Colonic mucosa (tissue), 1 donor: Measurements from ENCODE around the genes DLGAP3 and C1orf216.

GRCh38 chr1:34928854-34929998 is at the start of gene DLGAP3:
Gene DLGAP3 (minus strand): TSS chr1:34929650.
- PRO-cap, result no peak

DNA sequence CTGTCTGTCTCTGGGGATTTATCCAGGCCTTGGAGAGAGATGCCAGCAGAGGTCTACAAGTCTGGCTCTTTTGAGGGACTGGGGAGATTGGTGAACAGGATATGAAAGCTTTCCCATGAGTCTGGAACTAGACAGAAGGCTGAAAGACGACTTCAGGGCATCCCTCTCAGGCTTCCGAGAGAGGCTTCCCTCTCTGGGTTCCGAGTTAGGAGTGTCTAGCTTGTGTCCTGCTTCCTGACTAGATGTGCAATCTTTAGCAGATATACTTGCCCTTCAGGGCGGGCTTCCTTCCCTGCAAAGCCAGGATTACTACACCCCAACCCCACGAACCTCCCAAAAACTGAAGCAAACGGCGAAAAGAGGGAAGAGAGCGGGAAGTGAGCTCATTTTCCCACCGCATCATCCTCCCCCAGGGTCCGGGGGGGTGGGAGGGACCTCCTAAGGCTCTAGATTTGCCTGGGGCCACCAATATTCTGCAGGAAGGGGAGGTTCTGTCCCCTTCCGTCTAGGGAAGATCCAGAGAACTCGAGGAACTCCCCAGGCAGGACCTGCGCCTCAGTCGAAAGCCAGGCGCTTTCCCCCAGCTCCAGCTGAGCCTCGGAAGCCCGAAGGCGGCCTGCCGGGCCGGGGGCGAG is 532 bp downstream of the TMEM35B start:
- PRO-cap, result bidirectional peak, plus-strand start at position 468 of the sequence, minus-strand start at position 236 of the sequence

DNA sequence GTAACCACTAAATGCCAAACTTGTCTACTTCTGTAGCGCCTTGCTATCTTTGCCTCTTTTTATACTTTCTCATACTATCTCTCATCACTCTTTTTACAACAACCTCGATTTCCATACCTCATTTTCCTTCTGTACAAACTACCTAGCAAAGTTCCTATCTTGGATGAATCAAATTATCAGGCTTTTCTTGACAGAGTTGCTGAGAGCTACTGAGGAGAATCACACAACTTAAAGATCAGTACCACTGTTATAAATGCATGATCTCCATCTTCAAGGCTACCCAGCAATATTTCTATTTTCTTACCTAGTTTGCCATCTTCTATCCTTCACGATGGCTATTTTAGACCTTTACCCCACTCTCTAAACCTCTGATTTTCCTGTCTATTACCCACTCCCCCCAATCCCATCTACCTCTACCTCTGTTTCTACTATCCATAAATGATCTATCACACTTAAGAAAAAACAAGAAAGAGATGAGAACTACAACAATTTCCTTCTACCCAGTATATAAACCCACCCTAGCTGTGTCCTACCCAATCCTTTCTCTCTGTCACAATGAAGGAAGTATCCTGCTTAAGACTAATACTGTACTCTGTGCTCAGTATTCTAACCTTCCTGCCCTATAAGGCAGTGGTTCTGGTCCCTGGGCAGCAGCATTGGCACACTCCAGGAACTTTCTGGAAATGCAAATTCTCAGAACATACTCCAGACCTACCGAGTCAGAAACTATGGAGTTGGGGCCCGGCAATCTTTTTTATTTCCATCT is 54.3 kb downstream of the KIAA0319L start:
- PRO-cap, result no peak

GRCh38 chr1:35524998-35525637 is 32.1 kb downstream of the KIAA0319L start:
- PRO-cap, result no peak

DNA sequence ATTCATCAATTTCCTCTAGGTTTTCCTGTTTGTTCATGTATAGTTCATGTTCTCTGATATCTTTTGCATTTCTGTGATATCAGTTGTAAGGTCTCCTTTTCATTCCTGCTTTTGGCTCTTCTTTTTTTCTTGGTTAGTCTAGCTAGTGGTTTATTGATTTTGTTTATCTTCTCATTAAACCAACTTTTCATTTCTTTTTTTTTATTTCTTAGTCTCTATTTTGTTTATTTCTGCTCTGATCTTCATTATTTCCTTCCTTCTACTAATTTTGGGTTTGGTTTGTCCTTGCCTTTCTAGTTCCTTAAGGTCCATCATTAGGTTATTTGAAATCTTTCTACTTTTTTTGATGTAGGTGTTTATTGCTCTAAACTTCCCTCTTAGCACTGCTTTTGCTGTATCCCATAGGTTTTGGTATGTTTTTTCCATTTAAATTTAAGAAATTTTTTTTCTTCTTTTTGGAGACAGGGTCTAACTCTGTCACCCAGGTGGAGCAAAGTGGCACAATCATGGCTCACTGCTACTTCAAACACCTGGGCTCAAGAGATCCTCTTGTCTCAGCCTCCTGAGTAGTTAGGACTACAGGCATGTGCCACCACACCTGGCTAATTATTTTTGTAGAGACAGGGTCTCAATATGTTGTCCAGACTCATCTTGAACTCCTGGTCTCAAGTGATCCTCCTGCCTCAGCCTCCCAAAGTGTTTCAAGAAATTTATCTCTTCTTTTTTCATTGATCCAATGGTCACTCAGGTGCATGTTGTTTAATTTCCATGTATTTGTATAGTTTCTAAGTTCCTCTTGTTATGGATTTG is 29.3 kb downstream of the KIAA0319L start:
- PRO-cap, result no peak

GRCh38 chr1:35566051-35566502 is 7.0 kb upstream of the TFAP2E start:
- PRO-cap, result no peak

- PRO-cap, result no peak
These were observed 10.8 kb downstream of the C1orf216 start for GRCh38 chr1:35707660-35708449.

DNA sequence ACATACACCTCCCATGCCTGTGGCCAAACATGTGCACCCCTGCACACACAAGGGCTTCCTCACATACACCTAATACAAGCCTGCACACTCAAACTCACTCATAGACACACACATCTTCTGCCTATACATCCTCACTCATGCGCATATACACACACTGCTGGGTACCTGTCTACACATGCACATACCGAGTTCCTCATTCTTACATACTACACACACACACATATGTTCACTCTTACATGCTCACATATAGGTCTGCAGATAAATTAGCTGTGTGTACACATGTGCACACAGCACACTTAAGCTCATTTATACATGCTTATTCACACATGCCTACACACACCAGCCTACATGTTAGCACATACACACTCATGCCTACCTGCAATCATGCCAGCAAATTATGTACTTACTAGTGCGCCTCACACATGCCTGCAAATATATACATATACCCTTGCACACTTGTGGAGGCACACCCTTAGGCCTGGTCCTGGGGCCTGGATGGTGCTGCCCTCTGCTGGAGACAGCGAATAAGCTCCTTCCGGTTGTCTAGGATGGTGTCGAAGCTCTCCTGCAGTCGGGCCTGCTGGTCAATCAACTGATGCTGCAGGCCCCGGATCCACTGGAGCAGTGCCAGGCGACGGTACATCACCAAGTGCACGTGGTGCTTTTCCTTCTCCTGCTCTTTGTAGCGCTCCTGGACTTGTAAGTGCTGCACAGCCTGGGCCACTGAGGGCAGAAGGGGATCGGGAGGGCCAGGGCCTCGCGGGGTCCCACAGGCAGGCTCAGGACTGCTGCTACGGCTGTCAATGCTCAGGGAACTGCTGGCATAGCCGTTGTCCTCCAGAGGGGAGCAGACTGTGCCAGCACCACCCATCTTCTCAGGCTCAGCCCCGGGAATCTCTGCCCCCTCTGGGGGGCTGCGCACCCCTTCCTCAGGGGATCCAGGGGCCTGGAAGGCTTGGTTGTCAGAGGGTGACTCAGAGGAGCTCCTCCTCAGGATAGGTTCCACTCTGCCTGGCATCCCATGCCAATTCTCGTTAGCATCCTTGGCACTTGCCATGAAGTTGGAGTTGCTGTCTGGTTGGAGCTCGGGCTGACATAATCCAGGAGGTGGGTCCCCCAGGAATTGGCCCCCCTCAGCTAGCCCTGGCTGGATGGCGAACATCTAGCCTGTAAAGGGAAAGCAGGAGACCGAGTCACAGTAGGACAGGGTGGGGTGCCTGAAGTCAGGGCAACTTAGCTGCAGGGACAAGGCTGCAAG is 3.1 kb downstream of the C1orf216 start:
- PRO-cap, result no peak

DNA sequence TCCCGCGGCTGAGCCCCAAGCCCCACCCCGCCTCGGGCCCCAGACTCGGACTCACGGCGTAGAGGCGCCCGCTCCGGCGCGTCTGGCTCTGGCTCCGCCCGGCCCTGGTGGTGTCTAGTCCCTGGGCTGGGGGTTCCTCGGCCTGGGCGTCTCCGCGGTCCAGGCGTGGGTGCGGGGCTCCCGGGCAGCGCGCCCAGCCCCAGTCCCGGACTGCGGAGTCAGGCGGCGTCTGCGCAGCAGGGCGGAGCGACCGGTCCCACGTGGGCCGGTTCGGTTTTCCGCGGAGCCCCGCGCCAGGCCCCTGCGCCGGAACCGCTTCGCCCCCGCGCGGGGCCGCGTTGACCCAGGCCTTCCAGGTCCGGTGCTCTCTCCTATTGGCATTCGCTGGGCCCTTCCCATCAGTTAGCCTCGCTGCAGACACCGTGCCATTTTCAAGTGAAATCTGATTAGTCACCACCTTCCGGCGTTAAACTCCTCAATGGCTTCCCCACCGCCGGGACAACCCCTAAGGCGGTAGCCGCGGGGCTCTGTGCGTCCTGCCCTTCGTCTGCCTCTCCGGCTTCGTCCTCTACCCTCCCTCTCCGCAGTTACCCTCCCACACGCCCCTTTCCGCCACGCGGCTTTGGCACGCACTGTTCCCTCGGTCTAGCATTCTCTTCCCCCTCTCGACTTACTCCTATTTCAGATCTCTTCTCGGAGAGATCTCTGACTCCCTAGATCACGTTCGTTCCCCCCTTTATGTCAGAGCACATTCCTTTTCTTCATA is at the start of gene C1orf216:
Gene C1orf216, minus strand, starts transcription at position 233 of the 766 bp plus-strand sequence.
- PRO-cap, result bidirectional peak, plus-strand start at position 245 of the sequence, minus-strand start at position 212 of the sequence; unidirectional peak, minus-strand start at position 404 of the sequence

DNA sequence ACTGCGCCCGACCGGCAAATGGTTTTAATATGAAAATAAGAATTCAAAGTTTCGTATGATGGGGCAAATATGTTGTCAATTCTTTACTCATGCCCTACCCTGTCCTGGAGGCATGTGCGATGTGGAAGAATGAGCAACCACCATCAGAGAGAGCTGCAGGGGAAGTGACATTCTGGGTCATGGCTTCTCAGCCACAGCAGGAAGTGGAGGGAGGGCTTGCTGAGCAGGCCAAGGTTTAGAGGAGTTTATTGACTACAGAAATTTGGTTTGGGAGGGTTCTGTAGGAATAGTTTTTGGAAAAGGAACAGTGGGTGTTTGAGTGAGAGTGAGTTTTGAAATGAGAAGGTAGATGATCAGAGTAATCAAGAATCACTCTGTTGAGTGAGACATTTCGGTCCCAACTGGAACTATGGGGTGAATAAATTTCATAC is 3.3 kb upstream of the AGO4 start:
- PRO-cap, result no peak

- PRO-cap, result no peak
These were observed 9.8 kb downstream of the AGO4 start for GRCh38 chr1:35817455-35818146.

DNA sequence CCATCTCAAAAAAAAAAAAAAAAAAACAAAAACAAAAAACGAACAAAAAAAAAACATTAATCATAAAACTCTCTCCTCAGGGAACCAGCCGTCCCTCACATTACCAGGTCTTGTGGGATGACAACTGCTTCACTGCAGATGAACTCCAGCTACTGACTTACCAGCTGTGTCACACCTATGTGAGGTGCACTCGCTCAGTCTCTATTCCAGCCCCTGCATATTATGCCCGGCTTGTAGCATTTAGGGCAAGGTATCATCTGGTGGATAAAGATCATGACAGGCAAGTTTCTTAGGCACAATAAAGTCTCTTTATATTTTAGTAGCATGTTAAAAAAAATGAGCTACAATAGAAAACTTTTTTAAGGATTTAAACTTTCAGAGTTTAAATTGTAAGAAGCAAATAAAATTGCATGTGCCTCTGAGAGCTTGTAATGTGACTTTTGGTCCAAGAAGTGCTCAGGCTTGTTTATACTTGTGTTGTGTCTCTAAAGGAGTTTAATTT is 32.2 kb upstream of the AGO1 start:
- PRO-cap, result no peak

DNA sequence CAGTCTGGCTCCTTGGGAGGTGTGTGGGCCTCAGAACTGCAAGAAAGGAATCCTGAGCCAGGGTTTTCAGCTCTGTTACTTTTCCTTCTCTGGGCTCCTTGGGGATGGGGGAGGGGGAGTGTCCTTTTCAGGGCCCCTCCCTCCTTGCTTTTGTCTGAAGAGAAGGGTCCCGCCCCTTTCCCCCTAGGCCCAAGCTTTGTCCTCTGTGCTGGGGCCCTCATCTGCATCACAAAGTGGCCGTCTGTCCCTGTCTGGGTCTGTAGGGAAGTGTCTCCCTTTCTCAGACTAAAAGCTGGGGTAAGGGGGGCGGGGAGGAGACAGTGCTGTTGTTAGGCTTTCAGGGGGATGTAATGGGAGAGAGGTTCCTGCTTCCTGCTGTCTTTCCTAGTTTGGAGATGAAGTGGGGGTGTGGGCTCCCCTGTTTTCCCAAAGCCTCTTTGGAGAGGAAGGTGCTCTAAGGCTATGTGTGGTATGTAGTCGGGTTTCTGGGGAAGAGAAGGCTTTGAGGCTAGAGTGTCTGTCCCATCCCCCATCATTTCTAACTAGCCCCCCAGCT is 3.1 kb downstream of the AGO1 start:
- PRO-cap, result no peak

- PRO-cap, result no peak
These were observed 23.8 kb downstream of the AGO1 start for GRCh38 chr1:35906795-35907317.

DNA sequence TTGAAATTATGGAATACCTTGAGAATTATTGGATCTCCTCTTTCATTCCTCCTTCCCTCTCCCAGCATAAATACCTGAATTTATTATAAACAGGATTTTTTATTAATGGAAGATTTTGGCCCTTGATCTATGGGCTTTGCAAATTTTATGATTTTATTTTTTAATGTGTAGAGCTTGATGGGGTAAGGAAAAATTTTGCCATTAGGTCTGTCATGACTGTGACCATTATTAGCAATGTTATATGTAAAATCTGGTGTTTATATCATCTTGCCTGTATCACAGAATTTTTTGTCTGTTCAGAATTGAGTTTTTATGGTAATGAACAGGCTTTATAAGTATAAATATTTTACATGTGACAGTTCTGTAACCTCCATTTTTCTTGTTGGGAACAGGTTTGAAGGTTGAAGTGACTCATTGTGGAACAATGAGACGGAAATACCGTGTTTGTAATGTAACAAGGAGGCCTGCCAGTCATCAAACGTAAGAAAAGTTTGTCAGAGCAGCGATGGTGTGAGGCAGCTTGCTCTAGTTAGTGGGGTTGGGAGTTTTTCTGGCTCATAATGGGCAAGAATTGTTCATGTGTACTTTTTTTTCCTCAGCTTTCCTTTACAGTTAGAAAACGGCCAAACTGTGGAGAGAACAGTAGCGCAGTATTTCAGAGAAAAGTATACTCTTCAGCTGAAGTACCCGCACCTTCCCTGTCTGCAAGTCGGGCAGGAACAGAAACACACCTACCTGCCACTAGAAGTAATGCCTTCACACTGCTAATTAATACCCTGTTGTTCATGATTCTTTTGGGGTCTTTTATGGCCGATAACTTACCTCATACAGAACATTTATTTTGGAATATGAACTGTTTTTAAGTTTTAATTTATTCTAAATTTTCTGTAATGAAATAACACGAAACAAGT is 75.3 kb upstream of the TEKT2 start:
- PRO-cap, result no peak

DNA sequence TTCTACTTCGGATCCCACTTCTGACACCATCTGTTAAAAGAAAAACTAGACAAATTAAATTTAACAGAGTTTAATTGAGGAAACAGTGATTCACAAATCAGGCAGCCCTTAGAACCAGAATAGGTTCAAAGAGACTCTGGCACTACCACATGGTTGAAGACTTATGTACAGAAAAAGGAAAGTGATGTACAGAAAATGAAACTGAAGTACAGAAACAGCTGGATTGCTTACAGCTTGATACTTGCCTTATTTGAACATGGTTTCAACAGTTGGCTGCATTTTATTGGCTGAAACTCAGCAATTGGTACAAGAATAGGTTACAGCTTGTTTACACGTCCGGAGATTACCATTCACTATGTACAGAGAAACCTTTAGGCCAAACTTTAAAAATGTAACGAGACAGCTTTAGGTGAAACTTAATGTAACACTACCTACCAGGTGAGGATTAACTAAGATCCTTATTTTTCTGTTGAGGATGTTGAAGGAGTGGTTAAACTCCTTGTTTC is 60.5 kb upstream of the TEKT2 start:
- PRO-cap, result no peak

DNA sequence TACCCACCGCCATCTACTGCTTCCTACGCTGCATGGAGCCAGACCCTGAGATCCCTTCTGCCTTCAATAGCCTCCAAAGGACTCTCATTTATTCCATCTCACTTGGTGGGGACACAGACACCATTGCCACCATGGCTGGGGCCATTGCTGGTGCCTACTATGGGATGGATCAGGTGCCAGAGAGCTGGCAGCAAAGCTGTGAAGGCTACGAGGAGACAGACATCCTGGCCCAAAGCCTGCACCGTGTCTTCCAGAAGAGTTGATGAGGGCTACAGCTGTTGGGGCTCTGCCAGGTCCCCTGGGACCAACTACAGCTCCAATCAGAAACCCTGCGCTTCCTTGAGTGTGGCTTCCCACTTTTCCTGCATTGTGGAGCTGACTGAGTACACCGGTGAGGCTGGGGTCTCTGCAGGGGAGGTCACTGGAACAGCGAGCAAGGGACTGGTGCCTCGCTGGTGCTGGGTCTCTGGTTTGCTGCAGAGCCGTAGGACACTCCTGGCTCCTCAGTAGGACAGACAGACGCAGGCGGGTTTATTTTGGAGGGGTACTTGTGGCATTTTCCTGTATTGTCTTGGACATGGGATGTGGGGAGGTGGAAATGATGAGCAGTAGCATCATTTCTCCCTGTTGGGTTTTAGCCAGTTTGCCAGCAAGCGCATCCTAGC is 4.6 kb downstream of the ADPRS start:
- PRO-cap, result no peak

GRCh38 chr1:36099658-36100162 is 11.0 kb downstream of the ADPRS start:
- PRO-cap, result no peak

- PRO-cap, result no peak
These were observed 10.1 kb upstream of the COL8A2 start for GRCh38 chr1:36134899-36135677.

DNA sequence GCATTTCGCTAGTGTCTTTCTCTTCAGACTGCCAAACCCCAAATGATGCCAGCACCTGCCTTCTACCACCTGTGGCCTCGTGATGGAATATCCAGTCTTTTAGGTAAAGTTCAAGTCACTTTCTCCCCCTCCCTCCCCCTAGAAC is 551 bp upstream of the TRAPPC3 start:
- PRO-cap, result no peak